Renal cortical epithelial cell (primary cell): ENCODE measurements around a stretch of chr6.

- RRBS = no CpG with 5 or more reads among the region's 15 CpGs
Observed at GRCh38 chr6:15539381-15540193, 123.2 kb downstream of the DTNBP1 start.

- RRBS = no CpG with 5 or more reads among the region's 6 CpGs
Observed at GRCh38 chr6:15949383-15949818, 179.5 kb upstream of the MYLIP start.

GRCh38 chr6:15961354-15961699, 167.6 kb upstream of the MYLIP start:
- RRBS = no CpG with 5 or more reads among the region's 3 CpGs

DNA sequence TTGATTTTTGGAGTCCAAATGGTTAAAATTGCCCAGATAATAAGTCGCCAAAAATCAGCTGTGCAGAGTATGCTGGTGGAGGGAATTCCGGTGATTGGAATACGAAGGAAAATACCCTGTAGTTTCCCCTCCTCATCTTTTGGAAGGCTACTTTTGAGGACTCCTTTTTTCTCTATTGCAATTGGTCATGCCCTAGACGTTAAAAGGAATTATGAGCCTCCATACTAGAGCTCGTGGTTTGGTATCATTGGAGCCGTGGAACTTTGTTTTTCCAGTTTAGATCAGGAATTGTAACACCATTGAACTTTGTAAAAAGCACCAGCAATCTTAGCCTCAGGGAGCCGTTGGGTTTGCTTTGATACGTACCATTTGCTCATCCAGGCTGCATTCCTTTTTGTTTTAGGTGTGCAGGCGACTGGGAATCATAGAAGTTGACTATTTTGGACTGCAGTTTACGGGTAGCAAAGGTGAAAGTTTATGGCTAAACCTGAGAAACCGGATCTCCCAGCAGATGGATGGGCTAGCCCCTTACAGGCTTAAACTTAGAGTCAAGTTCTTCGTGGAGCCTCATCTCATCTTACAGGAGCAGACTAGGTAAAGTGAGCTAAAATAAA, 1.4 kb downstream of the MYLIP start:
- RRBS = no CpG with 5 or more reads among the region's 12 CpGs

DNA sequence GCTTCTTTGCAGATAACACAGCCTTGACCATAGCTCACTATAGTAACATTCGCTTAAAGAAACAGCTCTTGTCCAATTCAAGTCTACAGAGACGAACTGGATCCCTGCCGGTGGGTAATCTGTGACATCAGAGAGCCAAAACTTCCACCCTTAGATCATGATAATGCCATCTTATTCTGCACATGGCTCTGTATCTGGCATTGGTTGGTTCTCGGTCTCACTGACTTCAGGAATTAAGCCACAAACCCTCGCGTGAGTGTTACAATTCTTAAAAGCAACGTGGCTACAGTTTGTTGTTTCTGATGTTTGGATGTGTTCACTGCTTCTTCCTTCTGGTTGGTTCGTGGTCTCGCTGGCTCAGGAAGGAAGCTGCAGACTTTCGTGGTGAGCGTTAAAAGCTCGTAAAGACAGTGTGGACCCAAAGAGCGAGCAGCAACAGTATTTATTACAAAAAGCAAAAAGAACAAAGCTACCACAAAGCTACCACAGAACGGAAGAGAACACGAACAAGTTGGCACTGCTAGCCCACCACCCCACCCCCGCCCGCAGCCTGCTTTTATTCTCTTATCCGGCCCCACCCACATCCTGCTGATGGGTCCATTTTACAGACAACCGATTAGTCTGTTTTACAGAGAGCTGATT, 51.0 kb downstream of the MYLIP start:
- RRBS = no CpG with 5 or more reads among the region's 19 CpGs

- RRBS = no CpG with 5 or more reads among the region's 2 CpGs
Observed at GRCh38 chr6:16391445-16391912, 153.1 kb downstream of the GMPR start.

- RRBS = no CpG with 5 or more reads among the region's 6 CpGs
Observed at GRCh38 chr6:16413297-16413996, 175.1 kb downstream of the GMPR start.

GRCh38 chr6:16419661-16420452, 181.5 kb downstream of the GMPR start:
- RRBS = no CpG with 5 or more reads among the region's 10 CpGs

DNA sequence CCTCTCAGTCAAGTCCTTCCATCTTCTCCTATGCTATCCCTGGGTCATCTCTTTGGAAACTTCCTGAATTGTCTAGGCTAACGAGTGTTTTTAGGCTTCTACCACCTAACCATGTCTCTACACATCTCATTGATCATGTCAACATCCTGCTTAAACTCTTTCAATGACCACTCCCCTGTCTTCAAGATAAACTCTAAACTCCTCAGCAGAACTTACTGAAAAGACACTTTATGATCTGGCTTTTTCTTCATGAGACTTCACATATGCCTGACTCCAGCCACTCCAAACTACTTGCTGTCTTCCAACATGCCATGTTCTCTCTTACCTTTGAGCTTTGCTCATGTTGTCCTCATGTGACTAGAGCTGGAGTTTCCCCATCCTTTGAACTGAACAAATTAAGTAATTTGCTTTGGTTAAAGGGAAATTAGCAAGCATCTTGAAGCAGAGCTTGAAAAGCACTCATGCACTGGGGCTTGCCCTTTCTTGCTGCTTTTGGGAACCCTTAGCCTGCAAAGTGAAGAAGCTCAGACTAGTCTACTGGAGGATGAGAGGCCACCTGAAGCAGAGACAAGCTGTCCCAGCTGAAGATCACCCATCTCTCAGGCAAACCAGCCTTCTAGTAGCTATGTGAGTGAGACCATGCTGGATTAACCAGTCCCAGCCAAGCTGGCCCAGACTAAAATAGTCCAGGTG, 235.6 kb downstream of the GMPR start:
- RRBS = no CpG with 5 or more reads among the region's 1 CpG

GRCh38 chr6:16583072-16583896, 178.0 kb downstream of the ATXN1 start:
- RRBS = no CpG with 5 or more reads among the region's 12 CpGs

DNA sequence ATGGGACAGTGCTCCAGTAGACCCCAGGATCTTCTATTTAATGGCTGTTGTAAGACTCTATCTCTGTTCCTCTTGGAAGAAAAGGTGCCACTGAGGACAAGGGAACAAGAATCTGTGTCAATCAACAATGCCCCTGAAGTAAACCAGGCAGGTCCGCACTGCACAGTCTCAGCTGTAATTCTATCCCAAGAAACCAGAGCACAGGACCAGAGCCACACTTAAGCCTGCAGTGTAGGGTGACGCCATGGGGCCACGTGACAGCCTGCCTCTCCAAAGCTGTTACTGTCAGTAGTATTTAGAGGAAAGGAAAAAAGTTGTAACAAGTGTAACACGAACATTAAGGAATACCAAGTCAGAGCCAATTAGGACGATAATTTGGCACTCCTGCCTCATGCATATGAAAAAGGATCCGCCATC, 80.1 kb downstream of the ATXN1 start:
- RRBS = no CpG with 5 or more reads among the region's 6 CpGs

DNA sequence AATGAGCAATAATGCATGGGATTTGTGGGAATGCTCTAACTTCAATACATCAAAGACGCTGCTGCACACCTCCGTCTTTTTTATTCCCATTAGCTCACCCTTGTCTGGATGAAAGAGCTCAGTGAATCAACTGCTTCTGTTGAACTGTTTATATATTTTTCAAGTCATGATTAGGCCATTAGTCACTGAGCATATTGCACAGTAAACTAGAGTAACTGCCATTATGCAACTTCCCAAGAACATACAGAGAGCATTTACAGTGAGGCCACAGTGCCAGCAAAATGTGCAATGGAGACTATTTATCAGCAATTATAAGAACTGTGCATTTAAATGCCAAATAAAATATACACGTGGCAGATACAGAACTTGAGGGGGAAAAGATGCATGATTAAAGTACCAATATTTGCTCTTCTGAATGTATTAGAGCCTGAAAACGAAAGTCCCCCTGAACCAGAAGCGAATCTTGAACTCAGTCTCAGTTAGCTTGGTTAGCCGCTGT, 79.7 kb downstream of the ATXN1 start:
- RRBS = no CpG with 5 or more reads among the region's 6 CpGs

GRCh38 chr6:16705575-16706534, 55.4 kb downstream of the ATXN1 start:
- RRBS = no CpG with 5 or more reads among the region's 10 CpGs

- RRBS = no CpG with 5 or more reads among the region's 9 CpGs
Observed at GRCh38 chr6:16758931-16759566, 2.2 kb downstream of the ATXN1 start.

DNA sequence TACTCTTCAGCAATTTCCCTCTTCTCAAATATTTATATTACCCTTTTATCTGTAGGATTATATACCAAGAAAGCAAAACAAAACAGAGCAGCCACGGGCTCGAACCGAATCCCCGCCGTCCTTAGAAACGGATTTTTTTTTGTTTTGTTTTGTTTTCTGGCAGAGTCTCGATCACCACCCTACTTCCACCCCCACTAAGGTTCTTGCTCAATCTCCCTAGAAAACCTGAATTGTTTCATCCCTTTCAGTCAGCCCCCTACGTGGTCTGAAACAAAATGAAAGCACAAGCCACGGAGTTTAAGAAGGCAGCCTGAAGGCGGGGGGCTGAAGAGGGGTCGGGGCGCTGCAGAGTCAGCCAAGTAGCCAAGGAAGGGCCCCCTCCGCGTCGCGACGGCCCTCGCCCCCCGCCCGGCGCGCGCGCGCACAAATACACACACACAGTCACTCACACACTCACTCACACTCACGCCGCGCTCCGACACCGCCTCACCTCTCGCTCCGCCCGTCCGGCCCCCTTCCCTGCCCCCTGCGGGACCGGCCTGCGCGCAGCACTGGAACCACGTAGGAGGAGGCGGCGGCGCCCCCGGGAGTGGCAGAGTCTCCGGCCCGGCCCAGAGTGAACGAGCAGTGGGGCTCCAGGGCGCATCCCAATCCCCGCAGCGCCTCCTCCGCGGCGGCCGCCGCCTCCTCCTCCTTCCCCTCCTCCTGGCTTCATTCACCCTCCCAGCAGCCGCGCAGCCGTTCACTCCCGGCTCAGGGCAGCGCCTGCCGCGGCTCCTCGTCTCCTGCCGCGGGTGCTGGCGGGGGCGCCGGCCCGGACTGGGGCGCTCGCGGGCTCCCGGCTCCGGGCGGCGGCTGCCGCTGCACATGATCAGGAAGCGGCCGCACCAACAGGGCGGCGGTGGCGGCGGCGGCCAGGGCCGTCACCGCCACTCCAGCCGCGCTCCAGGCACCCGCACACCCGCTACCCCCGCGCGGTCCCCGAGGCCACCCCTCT, 1.4 kb downstream of the ATXN1 start:
- RRBS = 3% methylated on average over 30 of the region's 93 CpGs

- RRBS = under 1% methylated on average over 9 of the region's 22 CpGs
Observed at GRCh38 chr6:16760946-16761298, 338 bp downstream of the ATXN1 start.

GRCh38 chr6:16768930-16769575, 7.8 kb upstream of the ATXN1 start:
- RRBS = no CpG with 5 or more reads among the region's 12 CpGs

GRCh38 chr6:16999312-16999888, 102.5 kb upstream of the STMND1 start:
- RRBS = no CpG with 5 or more reads among the region's 2 CpGs

GRCh38 chr6:17012471-17012958, 89.3 kb upstream of the STMND1 start:
- RRBS = no CpG with 5 or more reads among the region's 8 CpGs

DNA sequence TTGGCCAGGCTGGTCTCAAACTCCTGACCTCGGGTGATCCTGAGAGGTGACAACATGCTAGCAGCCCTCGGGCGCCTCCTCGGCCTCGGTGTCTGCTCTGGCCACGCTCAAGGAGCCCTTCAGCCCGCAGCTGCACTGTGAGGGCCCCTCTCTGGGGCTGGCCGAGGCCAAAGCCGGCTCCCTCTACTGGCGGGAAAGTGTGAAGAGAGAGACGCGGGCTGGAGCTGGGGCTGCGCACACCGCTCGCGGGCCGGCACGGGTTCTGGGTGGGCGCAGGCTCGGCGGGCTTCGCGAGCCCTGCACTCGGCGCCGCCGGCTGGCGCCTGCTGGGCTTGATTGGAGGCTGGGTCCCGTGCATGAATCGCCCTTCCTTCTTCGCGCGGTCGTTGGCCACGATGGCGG, 80.8 kb upstream of the RBM24 start:
- RRBS = 45% methylated on average over 15 of the region's 36 CpGs